Diencephalon (tissue), 2 donors: ENCODE measurements around a stretch of chr5.

- RAMPAGE, long total RNA = no peak
Observed at GRCh38 chr5:115956504-115956847, 5.8 kb upstream of the LVRN start.

DNA sequence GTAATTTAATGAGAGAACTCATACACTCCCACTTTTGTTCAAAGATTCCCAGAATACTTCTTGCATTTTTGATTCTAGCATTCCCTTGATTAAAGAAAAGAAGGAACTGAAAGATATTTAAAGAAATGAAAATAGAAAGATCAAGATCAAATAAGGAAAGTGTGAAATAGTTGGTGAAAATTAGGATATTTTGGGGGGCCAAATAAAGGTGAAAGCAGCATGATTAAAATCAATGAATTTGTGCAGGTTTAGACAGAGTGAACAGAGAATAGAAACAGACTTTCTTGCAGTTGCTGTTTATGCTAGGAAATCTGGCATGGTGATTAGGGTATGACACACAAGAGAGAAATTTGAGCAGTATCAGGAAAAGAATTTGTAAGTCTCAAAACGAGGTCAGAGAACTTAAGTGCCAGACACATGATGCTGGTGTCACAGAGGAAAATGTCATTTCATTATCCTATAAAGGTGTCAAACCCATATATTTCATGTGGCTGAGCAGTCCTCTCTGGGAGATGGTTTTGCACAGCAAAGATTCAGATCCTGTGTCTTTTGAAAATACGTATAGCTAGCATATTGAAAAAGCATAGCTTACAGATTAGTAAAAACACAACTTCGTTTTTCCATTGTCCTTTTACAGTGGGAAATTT is 15.7 kb downstream of the LVRN start:
- RAMPAGE, long total RNA = no peak

GRCh38 chr5:116166984-116167597 is 82.3 kb downstream of the COMMD10 start:
- RAMPAGE, long total RNA = no peak

DNA sequence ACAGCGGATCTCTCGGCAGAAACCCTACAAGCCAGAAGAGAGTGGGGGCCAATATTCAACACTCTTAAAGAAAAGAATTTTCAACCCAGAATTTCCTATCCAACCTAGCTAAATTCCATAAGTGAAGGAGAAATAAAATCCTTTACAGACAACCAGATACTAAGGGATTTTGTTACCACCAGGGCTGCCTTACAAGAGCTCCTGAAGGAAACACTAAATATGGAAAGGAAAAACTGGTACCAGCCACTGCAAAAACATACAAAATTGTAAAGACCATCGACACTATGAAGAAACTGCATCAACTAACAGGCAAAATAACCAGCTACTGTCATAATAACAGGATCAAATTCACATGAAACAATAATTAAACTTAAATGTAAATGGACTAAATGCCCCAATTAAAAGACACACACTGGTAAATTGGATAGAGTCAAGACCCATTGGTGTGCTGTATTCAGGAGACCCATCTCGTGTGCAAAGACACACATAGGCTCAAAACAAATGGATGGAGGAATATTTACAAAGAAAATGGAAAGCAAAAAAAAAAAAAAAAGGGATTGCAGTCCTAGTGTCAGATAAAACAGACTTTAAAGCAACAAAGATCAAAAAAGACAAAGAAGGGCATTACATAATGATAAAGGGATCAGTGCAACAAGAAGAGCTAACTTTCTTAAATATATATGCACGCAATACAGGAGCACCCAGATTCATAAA is 83.0 kb downstream of the COMMD10 start:
- RAMPAGE, long total RNA = no peak

DNA sequence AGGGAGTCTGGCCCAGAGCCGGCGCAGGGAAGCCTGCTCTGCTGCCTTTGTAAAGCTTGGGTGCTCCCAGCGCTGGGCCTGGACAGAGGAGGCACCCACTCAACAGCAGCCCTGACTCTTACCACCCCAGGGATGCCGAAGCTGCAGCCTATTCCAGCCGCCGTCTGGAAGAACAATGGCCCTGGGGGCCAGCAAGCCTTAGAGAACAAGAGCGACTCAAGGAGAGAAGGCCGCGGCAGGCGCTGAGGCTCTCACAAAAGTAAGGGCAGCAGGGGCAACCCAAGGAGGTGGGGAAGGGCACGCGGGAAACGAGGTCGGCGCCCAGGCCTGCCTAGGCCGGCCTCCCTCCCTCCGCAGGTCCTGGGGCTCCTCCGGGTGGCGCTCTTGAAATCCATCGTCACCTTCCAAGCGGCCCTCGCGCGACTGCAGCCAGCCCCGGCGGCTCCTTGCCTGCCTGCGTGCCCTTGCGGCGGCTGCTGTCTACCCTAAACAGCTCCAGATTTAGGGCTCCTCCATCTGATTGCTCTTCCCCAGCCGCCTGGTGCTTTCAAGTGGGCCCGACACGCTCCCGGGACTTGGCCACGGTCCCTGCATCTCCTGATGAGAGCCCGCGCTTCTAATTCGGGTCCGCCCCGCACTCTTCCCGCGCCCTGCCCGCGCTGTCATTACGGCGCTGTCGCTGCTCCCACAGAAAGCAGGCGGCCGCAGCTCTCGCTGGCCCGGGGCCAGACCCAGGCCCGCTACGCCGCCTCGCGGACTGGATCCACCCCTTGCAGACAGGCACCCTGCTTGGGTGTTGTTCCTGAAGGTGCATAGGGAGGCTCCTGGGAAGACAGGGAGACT is 213.3 kb downstream of the SEMA6A start:
- RAMPAGE, long total RNA = no peak

GRCh38 chr5:116570034-116570570 is 4.5 kb downstream of the SEMA6A start:
- RAMPAGE, long total RNA = no peak

GRCh38 chr5:116571741-116572294 is 2.8 kb downstream of the SEMA6A start:
- RAMPAGE, long total RNA = no peak

- RAMPAGE, long total RNA = no peak
Observed at GRCh38 chr5:116777739-116778358, 203.2 kb upstream of the SEMA6A start.

DNA sequence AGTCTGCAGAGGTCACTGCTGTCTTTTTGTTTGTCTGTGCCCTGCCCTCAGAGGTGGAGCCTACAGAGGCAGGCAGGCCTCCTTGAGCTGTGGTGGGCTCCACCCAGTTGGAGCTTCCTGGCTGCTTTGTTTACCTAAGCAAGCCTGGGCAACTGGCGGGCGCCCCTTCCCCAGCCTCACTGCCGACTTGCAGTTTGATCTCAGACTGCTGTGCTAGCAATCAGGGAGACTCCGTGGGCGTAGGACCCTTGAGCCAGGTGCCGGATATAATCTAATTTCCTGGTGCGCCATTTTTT is 769.0 kb upstream of the SEMA6A start:
- RAMPAGE, long total RNA = no peak

GRCh38 chr5:117532933-117533488 is 958.4 kb upstream of the SEMA6A start:
- RAMPAGE, long total RNA = no peak

DNA sequence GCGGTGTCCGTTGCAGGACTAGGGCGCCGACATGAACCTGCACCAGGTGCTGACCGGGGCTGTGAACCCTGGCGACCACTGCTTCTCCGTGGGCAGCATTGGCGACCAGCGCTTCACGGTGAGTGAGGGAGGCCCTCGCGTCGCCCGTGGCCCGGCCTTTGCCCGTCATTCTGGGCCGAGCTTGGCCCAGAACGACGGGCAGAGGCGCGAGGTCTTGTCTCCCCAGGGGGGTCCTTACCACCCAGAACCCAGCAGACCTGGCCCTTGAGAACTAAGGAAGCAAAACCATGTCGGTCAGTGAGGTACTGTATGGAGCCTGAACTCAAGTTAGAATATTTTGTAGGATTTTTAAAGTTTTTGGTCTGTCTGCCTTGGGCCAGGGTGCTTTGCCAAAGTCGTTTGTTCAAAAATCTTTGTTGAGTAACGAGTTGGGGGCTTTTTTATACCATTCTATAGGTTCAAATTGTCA is 686 bp downstream of the DMXL1 start:
- RAMPAGE, long total RNA = no peak

DNA sequence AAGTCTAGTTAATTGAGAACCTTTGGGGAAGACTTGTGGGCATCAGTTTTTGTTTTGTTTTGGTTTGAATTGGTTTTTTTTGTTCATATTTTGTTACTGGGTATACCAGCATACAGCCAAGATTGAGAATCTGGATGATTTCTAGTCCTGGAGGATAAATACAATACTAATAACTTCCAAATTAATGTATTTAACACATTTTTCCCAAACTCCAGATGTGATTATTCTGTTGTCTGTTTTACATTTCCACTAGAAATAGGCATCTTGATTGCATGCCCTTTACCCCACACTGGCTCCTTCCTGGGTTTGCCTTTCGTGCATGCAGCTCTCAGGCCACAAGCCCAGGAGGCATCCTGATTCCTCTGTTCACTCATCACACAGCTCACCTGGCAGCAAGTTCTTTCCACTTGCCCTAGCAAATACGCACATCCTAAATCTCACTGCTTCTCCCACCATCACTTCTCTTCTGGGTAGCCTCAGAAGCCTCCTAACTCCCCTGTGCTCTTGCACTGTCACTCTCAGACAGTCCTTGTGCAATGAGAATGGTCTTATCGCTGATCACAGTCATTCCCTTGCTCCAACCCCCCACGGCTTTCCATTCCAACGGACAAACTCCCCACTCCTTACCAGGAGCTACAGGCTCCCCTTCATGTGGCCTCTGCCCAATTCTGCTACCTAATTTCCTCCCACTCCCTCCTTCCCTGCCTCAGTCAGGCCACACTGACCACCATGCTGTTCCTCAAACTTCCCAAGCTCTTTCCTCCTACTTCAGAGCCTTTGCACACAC is 34.4 kb upstream of the TNFAIP8 start:
- RAMPAGE, long total RNA = no peak

GRCh38 chr5:119328381-119329217 is 27.2 kb upstream of the TNFAIP8 start:
- RAMPAGE, long total RNA = no peak

- RAMPAGE, long total RNA = no peak
Observed at GRCh38 chr5:119346921-119347581, 8.8 kb upstream of the TNFAIP8 start.

DNA sequence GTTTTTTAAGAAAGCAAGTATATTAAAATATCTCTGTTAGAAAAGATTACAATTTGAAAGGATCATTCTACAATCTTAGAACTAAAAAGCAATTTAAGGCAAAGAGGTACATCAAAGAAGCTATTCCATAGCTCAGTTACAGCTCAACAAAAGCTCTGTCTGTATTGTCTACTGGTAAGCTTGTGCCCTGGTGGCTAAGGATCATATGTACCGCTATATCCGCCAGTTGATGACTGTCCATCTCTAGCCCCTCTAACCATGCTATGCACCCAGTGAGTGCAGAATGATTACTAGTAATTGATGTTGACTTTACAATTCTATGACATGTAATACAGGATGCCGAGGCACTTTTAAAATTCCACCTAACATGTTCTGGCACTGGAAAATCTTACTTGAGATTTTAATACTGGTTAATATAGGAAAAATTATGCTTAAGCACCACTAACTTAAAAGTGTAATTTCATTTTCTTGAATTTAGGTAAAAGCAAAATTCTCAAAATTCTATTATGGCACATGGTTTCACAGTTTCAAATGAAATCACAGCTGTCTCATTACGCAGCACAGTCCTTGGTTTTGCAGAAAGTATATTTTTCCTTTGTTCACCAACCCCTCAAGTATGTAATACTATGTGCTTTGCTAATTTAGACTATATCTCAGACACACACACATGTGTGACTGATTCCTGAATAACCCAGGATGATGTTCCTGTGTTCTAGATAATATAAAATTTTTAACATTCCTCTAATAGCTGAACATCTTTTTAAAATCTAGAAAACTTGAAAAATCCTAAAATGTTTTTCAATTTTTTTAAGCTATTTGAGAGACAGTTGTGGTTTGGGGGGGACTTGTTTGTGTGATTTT is 12.9 kb downstream of the LOX start:
- RAMPAGE, long total RNA = no peak

DNA sequence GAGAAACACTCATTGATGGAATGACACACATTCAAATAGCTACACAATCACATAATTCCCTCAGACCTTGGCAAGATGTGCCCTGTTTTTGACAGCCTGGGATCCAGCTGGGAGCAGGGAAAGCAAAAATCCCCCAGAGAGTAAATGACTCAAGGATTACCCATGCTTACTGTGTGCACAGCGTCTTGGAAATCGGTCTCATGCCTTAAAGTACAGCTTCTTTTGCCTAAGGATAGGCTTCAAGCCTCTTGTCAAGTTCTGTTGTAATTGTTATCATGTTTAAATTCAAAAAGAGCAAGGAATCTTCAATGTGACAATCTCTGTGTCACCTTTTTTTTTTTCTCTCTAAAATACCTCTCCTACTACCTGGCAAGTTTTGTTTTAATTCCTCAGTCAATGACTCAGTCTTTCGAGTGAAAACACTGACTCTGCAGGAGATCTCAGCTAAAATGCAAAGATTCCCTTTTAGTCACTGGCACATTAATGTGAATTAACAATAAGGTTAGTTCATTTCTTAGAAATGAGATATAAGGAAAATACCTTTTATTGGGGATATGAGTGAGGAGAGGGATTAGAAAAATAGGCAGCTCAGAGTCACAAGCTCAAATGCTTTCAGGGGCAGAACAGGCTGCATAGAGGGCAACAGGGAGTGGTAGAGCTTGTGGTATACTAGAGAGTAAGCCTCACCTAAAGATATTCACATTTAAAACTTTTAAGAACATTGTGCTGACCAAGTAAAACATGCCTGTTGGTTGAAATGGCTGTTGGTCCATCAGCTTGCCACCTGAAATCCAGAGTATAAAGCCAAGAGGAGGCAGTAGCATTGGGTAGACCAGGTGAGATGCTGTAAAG is 3.9 kb downstream of the ENSG00000250803 start:
- RAMPAGE, long total RNA = no peak

GRCh38 chr5:122292360-122292839 is 19.6 kb upstream of the SNCAIP start:
- RAMPAGE, long total RNA = no peak

DNA sequence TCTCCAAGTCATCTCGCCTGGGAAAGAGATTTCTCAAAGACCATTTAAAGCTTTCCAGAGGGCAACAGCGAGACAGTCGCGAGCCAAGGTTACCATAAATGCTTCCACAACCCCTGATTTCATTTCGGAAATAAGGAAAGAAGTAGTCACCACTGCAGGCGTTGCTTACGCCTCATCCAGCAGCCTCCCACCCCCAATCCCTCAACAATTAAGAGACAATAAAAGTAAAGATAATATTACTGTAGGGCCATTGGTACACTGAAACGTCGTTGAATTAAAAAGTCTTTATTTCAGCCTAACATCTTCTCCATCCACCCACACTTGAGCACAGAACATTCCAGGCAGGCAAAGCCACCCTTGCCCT is 1.0 kb upstream of the SNCAIP start:
- RAMPAGE, long total RNA = no peak

DNA sequence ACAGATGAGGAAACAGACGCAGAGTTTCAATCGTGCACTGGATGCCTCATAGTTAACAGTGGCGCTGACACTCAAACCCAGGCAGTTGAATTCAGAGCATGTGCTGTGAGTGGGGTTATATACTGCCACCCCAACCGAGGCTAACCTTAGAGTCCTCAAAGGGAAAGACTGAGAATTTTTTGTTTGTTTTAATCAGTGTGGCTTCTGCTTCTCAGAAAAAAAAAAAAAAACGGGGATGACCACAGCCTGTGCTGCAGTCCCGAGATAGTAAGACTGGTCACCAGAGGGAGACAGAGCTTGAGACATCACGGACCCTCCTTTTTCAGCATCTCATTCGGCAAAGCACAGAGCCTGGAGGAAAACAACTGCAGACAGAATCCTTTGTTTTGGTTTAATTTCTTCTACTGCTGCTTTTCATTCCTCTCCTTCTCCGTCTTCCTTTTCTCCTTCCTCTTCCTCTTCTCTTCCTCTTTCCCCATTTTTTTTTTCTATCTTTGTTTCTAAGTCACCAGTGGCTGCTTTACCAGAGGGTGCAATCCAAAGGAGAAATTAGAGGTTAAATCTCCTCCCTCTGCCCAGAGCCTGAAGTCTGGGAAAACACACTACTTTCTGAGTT is 188.7 kb downstream of the SNCAIP start:
- RAMPAGE, long total RNA = no peak

GRCh38 chr5:122775813-122776291 is 972 bp downstream of the SNX2 start:
- RAMPAGE, long total RNA = no peak